Testis (tissue), 5 donors: Measurements from ENCODE around the genes RPS17, FSD2 and C15orf40.

DNA sequence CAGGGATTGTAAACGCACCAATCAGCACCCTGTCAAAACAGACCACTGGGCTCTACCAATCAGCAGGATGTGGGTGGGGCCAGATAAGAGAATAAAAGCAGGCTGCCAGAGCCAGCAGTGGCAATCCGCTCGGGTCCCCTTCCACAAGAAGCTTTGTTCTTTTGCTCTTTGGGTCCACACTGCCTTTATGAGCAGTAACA lies 25.3 kb downstream of the CFAP161 start:
- PRO-cap, 3 experiments: peak in 2 of 3 experiments; most common plus-strand start position 120 of the sequence (in 1)
- RAMPAGE, long total RNA, 2 experiments: start-site peak on the plus strand in 2 of 2 experiments, centred at positions 95 to 99 of the sequence, 38 to 46 reads per replicate
- RRBS: no CpG with 5 or more reads among the region's 3 CpGs

GRCh38 chr15:81176177-81176990 lies 20.3 kb upstream of the IL16 start:
- PRO-cap, 3 experiments: no peak in any of the 3 experiments
- RAMPAGE, long total RNA, 2 experiments: no peak in any of the 2 experiments
- RRBS: no CpG with 5 or more reads among the region's 17 CpGs

GRCh38 chr15:81183858-81184860 lies 12.5 kb upstream of the IL16 start:
- PRO-cap, 3 experiments: no peak in any of the 3 experiments
- RAMPAGE, long total RNA, 2 experiments: no peak in any of the 2 experiments
- RRBS: no CpG with 5 or more reads among the region's 14 CpGs

GRCh38 chr15:81797781-81798073 lies 248.1 kb downstream of the MEX3B start:
- PRO-cap, 3 experiments: no peak in any of the 3 experiments
- RAMPAGE, long total RNA, 2 experiments: no peak in any of the 2 experiments
- RRBS: no CpG with 5 or more reads among the region's 9 CpGs

GRCh38 chr15:82046559-82047167 lies 845 bp upstream of the MEX3B start:
- PRO-cap, 3 experiments: peak in 3 of 3 experiments; most common plus-strand start chr15:82047120 (in 1); most common minus-strand start chr15:82047069 (in 2)
- RAMPAGE, long total RNA, 2 experiments: no peak in any of the 2 experiments
- RRBS: 2% methylated on average over 10 of the region's 82 CpGs

DNA sequence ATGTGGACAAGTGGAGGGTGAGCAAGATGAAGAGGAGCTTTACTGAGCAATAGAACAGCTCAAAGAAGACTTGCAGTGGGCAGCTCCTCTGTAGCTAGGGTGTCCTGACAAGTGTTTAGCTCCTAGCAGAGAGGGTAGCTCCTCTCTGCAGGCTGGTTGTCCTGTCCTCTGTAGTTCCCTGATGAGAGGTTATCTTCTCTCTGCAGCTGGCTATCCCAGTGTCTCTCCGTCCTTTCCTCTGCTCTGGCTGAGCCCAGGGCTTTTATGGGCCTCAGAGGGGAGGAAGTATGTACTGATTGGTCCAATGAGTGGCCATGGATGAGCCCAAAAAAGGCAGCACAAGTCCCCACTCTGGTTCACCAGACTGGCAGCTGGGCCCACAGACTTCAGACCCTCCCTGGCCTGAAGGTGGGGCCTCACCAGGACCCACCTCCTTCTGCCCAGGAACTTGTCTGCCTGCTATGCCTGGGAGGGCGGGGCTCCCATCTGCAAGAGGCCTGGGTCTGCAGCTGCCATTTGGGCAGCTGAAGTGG lies 27.1 kb upstream of the MEX3B start:
- PRO-cap, 3 experiments: no peak in any of the 3 experiments
- RAMPAGE, long total RNA, 2 experiments: no peak in any of the 2 experiments
- RRBS: no CpG with 5 or more reads among the region's 2 CpGs

GRCh38 chr15:82539730-82540556 lies at the start of gene RPS17:
TSS of gene RPS17 (minus strand) at chr15:82540457.
- PRO-cap, 3 experiments: peak in 3 of 3 experiments; most common plus-strand start chr15:82540184 (in 1); most common minus-strand start chr15:82540423 (in 3)
- RAMPAGE, long total RNA, 2 experiments: start-site peak on the minus strand in 2 of 2 experiments, at chr15:82540086-82540516 at its widest, 13,106 to 26,330 reads per replicate
- RRBS: no CpG with 5 or more reads among the region's 69 CpGs

- PRO-cap, 3 experiments: peak in 3 of 3 experiments; most common minus-strand start chr15:82680387 (in 2)
- RAMPAGE, long total RNA, 2 experiments: start-site peak on the minus strand in 1 of 2 experiments, at chr15:82680186-82680450 at its widest, 68 reads per replicate
- RRBS: 2% methylated on average over 14 of the region's 38 CpGs
Measured at GRCh38 chr15:82679827-82680457, 29.7 kb downstream of the AP3B2 start.

GRCh38 chr15:82709225-82709795 lies 365 bp downstream of the AP3B2 start:
- PRO-cap, 3 experiments: peak in 1 of 3 experiments; most common plus-strand start chr15:82709599 (in 1)
- RAMPAGE, long total RNA, 2 experiments: no peak in any of the 2 experiments
- RRBS: 2% methylated on average over 23 of the region's 65 CpGs

DNA sequence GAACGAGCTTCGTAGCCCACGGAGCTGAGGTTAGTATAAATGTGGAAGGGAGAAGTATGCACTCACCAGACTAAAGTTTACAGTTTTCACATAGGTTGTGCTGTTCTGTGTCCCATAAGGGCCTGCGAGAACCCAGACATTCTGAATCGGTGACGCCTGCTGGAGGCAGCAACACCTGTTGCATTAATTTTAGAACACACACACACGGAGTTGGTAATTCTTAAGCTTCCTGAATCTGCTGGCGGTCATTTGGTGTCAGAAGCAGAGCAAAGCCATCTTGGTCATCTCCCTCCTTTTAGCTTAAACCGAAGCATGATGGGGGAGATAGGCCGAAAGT lies 41.1 kb upstream of the AP3B2 start:
- PRO-cap, 3 experiments: no peak in any of the 3 experiments
- RAMPAGE, long total RNA, 2 experiments: no peak in any of the 2 experiments
- RRBS: no CpG with 5 or more reads among the region's 10 CpGs

- PRO-cap, 3 experiments: no peak in any of the 3 experiments
- RAMPAGE, long total RNA, 2 experiments: no peak in any of the 2 experiments
- RRBS: no CpG with 5 or more reads among the region's 5 CpGs
Measured at GRCh38 chr15:82805755-82806617, at the start of gene FSD2. TSS of gene FSD2 (minus strand) at chr15:82806069.

- PRO-cap, 3 experiments: no peak in any of the 3 experiments
- RAMPAGE, long total RNA, 2 experiments: no peak in any of the 2 experiments
- RRBS: no CpG with 5 or more reads among the region's 10 CpGs
Measured at GRCh38 chr15:82816633-82817458, 7.4 kb downstream of the WHAMM start.

- PRO-cap, 3 experiments: no peak in any of the 3 experiments
- RAMPAGE, long total RNA, 2 experiments: no peak in any of the 2 experiments
- RRBS: no CpG with 5 or more reads among the region's 16 CpGs
Measured at GRCh38 chr15:82830583-82831143, 21.2 kb downstream of the WHAMM start.

DNA sequence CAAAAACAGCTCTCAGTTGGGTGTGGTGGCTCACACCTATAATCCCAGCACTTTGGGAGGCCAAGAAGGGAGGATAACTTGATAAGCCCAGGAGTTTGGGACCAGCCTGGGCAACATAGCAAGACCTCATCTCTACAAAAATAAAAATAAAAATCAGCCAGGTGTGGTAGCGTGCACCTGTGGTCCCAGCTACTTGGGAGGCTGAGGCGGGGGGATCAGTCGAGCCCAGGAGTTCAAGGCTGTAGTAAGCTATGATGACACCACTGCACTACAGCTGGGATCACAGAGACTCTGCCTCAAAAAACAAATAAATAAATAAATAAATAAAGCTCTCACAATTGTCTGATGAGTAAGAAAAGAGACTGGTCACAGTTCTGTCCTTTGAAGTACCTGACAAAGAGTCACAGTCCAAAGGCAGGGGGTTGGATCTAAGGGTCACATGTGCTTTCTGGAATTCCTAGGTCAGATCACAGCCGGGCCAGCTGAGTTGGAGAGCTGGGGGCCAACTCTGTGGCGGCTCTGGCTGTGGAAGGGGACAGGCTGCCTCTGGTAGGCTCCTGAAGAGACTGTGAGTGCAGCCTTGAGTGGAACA lies 47.0 kb downstream of the WHAMM start:
- PRO-cap, 3 experiments: no peak in any of the 3 experiments
- RAMPAGE, long total RNA, 2 experiments: no peak in any of the 2 experiments
- RRBS: no CpG with 5 or more reads among the region's 5 CpGs

- PRO-cap, 3 experiments: no peak in any of the 3 experiments
- RAMPAGE, long total RNA, 2 experiments: no peak in any of the 2 experiments
- RRBS: no CpG with 5 or more reads among the region's 12 CpGs
Measured at GRCh38 chr15:82935715-82936699, 16.5 kb downstream of the HOMER2 start.

GRCh38 chr15:82962514-82962872 lies 10.0 kb upstream of the HOMER2 start:
- PRO-cap, 3 experiments: peak in 2 of 3 experiments; most common plus-strand start chr15:82962678 (in 2)
- RAMPAGE, long total RNA, 2 experiments: no peak in any of the 2 experiments
- RRBS: no CpG with 5 or more reads among the region's 6 CpGs

DNA sequence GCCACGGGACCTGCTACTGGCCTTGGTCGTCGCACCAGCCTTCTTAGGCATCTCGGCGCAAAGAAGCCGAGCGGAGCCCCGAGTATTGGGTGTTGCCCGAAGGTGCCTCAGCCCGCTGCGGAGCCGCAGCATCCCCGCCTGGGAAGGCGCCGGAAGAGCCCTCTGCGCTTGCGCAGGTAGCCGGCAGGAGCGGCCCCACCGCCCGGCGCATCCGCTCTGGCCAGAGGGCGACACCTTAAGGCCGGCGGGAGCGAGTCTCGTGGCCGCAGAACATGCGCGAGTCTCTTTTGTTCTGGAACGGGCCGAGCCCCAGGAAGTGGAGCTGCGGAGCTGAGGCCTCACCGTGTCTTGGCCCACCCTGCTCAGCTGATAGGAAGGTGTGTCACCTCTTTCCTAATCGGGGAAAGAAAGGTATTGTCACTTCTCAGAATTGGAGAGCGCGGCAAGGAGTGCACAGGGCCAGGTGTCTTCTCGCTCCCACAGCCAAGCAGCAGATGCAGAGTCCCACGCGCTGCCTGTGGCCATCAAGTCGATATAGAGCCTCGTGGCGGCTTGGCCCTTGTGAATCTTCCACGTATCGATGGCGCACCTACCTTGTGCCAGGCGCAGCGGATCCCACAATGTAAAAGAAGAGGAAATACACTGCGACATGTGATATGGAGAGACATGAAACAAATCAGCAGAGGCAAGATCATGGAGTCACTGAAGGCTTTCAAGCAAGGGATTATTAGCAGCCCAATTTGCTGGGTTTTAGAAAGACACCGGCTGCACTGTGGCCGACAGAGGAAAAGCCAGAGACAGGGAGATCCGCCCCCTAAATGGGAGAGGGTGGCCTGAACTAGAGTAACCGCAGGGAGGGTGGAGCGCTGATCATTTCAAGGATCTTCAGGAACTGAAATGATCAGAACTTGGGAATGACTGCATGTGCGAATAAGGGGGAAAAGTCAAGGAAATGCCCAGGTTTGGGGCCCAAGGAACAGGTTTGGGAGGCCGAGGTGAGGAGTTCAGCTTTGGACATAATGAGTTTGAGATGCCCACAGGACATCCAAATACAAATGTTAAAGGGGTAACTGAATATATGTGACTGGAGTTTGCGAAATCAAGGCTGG lies at the start of gene C15orf40:
C15orf40 (minus strand) TSS at position 164 of the 1,109 bp plus-strand sequence.
- PRO-cap, 3 experiments: peak in 3 of 3 experiments; most common plus-strand start position 290 of the sequence (in 3); most common minus-strand start position 148 of the sequence (in 2)
- RAMPAGE, long total RNA, 2 experiments: start-site peak on the plus strand in 2 of 2 experiments, centred at positions 277 to 841 of the sequence, 6 to 47 reads per replicate; start-site peak on the minus strand in 2 of 2 experiments, centred at positions 130 to 136 of the sequence, 217 to 396 reads per replicate
- RRBS: 0% methylated on average over 4 of the region's 58 CpGs

DNA sequence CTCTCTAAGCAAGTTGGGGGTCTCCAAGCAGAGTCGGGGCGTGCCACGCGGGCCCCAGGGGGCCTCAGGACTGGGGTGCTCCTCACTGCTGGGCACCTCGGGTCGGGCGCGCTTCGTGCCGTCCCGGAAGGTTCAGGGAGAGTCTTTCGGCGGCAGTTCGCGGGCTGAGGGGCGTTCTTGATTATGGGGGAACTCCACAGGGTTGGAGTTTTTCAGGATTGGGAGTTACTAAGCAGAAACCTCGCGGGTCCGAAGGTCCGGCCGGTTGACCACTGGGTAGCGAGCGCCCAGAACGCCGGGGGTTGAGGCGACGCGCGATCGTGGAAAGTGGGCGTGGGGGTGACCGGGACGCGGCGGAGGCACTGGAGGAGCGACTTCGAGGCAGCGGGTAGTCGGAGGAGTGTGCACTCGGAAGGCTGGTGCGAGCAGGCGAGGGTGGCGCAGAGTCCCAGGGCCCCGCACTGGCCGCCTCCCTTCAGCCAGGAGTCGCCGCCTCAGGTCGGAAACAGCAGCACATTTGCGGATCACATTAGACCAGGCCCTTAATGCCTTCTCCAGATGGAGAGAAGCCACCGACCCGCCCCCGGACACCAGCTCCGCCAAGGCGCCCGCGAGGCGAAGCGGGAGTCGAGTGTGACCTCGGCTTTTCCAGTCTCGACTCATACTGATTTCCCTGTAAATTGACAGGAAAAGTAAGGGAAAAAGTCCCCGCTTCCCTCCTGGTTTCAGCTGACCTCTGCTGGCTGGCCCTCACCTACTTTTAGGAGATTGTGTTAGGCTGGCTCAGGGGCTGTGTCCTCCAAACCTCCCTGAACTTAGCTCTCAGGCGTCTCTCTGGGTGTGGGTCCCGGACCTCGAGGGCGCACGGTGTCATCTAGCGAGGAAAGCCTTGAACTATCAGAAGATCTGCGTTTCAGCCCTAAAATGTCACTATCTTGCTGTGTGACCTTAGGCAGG lies 718 bp downstream of the ADAMTSL3 start:
- PRO-cap, 3 experiments: peak in 1 of 3 experiments; most common minus-strand start position 519 of the sequence (in 1)
- RAMPAGE, long total RNA, 2 experiments: no peak in any of the 2 experiments
- RRBS: 2% methylated on average over 8 of the region's 69 CpGs

DNA sequence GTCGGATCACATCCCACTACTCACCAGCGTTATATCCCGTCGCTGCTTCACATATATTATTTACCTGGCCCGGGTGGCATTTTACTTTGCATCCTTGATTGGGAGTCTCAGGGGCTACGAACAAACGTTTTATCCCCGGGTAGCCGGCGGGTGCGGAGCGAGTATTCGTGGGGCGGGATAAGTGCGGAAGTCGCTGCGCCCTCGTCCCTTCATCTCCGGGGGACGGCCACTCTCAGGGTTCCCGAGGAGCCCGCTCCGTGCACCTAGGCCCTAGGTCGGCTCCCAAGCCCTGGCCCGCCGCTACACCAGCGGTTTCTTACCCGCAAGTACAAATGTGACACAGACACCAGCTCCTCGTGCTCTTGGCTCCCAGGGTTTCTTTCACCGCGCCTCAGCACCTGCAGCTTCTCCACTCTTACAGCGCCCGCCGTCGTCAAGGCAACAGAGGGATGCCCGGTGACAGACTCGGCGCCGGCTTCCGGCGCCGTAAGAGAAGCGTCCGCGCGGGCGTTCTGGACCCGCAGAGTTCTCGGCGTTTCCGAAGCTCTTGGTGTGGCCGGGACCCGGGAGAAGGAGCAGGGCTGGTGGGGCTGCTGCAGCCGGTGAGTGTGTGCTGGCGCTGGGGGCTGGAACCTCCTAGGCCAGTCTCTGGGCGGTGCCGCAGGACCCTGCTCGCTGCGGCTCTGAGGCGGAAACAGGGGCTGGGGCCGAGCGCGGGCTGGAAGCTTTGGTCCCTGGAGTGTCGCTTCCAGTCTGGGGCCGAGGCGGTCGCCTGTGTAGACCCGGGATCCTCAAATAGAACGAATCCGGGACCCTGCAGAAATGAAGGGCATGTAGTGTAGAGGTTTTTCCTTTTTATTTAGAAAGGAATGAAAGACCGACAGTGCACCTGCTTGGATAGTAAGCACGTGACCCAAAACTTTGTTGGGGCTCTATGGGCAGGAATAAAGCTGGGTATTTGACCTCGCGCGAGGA lies 155.6 kb upstream of the GOLGA6L4 start:
- PRO-cap, 3 experiments: peak in 2 of 3 experiments; most common plus-strand start position 462 of the sequence (in 1); most common minus-strand start position 435 of the sequence (in 2)
- RAMPAGE, long total RNA, 2 experiments: start-site peak on the plus strand in 1 of 2 experiments, centred at position 521 of the sequence, 29 reads per replicate; start-site peak on the minus strand in 1 of 2 experiments, centred at position 453 of the sequence, 112 reads per replicate
- RRBS: 2% methylated on average over 18 of the region's 75 CpGs

DNA sequence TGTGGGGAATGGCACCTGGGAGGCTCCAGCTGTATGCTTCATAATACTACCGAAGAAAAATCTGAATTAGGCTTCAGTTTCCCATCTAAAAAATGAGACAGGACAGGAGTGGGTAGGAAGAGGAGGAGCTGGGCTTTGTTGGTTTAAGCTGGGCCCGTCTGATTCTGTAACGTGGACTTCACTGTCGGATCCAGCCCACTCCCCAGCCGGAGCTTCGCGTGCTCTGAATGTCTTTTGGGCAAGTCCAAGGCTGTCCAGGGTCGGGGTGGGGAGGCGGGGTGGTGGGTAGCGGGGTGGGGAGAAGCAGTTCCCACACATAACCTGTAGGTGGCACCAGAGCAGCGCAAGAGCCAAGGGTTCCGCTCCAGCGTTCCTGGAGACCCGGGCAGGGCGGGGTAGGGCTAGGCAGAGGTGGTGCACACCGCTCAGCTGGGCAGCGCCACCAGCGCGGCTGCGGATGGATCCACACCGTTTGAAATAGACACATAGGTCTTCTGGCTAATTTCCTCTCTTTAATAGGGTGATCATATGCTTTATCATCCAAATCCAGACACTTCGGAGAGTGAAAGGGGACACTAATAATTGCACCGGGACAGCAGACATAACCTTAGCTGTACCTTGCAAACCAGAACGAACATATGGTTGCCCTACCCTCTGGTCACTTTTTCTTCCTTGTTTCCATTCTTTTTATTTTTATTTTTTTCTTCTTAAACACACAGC lies 12.8 kb upstream of the ZSCAN2 start:
- PRO-cap, 3 experiments: no peak in any of the 3 experiments
- RAMPAGE, long total RNA, 2 experiments: no peak in any of the 2 experiments
- RRBS: no CpG with 5 or more reads among the region's 24 CpGs